Helper T cell (primary cell): ENCODE data around the genes STAT5A, NAGLU and CNTNAP1.

DNA sequence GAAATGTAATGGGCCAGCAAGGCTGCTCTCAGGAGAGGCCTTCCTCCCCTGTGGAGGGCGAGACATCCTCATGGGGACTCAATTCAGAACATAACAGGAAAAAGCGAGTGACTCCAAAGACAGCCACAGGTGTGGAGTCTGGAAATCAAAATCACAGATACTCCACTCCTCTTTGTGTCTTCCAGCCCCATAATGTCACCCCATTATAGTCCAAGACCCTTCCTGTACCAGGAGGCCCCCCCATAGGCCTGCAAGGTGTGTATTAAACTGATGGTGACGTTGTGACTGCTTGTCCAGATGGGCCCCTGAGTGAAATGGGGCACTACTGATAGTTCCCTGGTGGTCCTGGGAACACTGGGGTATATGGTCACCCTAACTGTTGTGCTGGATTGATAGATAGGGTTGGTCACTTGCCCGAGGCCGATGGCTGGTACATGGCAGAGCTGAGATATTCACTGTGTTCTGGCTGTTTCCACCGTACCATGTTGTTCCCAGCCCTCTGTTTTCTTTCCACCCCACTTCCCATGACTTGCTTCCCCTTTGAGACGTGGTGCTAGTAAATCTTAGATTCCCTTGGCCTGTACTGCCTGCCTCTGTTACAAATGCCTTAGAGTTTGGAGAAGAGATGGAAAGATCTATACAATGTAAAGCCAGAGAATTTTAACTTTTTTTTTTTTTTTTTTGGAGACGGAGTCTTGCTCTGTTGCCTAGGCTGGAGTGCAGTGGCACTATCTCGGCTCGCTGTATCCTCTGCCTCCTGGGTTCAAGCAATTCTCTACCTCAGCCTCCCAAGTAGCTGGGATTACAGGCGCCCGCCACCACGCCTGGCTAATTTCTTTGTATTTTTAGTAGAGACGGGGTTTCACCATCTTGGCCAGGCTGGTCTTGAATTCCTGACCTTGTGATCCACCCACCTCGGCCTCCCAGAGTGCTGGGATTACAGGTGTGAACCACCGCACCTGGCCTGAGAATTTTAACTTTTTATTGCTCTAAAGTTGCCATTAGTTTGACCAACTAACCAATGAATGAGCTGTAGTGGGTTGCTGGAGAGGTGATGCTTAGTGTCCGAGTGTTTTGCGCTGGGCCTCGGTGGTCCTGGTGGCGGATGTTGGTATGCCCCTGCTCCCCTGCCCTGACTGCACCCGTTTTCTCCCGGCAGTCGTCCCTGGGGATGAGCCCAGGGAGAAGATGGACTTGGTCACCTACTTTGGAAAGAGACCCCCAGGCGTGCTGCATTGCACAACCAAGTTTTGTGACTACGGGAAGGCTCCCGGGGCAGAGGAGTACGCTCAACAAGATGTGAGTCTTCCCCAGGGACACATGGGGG is 4.6 kb downstream of the CNP start:
- PRO-cap, 2 experiments = no peak in any of the 2 experiments

- PRO-cap, 2 experiments = no peak in any of the 2 experiments
Observed at GRCh38 chr17:42018354-42018753, 1.1 kb upstream of the DNAJC7 start.

GRCh38 chr17:42021374-42021881 is 1.5 kb downstream of the NKIRAS2 start:
- PRO-cap, 2 experiments = no peak in any of the 2 experiments

DNA sequence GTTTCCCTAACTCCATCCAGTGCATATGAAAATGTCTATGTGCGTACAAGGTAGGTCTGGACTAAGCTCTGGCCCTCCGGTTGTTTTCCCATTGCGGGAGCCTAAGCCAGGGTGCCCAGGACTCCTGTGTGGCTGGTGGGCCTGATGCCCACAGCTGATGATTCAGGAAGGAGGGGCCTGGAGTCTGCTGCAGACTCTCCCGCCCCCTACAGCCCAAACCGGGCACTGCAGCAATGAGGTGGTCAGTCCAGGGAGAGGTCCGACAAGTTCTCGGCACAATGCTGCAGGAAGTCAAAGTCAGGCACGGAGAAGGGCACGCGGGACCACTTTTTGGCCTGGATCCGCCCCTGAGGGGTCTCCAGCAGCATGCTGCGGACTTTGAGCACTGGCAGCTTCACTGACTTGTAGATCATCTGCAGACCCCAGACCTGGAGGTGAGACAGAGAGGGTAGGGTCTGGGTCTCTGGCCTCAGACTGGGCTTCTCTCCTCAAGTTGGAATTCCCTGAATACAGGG is 3.3 kb upstream of the ZNF385C start:
- PRO-cap, 2 experiments = no peak in any of the 2 experiments

- PRO-cap, 2 experiments = peak in 2 of 2 experiments; most common plus-strand start chr17:42112293 (in 1); most common minus-strand start chr17:42112282 (in 1)
Observed at GRCh38 chr17:42111585-42112385, 729 bp downstream of the DHX58 start.

DNA sequence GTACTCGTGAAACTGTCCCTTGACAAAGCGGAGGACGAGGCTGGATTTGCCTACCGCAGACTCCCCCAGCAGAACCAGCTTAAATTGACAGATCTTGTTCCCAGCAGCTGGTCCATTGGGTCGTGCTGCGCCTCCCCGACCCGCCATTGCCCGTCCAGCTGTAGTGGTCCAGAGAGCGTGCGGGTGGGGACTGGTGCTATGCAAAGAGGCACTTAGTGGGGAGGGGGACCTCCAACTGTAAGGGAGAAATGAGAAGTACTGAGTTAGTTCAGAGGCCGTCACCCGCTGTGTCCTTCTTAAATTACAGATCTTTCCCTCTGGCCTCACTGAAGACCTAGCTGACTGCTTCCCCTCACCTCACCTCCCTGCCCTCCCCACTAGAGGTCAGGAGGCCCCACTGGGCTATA is 7.8 kb downstream of the HSPB9 start:
- PRO-cap, 2 experiments = no peak in any of the 2 experiments

DNA sequence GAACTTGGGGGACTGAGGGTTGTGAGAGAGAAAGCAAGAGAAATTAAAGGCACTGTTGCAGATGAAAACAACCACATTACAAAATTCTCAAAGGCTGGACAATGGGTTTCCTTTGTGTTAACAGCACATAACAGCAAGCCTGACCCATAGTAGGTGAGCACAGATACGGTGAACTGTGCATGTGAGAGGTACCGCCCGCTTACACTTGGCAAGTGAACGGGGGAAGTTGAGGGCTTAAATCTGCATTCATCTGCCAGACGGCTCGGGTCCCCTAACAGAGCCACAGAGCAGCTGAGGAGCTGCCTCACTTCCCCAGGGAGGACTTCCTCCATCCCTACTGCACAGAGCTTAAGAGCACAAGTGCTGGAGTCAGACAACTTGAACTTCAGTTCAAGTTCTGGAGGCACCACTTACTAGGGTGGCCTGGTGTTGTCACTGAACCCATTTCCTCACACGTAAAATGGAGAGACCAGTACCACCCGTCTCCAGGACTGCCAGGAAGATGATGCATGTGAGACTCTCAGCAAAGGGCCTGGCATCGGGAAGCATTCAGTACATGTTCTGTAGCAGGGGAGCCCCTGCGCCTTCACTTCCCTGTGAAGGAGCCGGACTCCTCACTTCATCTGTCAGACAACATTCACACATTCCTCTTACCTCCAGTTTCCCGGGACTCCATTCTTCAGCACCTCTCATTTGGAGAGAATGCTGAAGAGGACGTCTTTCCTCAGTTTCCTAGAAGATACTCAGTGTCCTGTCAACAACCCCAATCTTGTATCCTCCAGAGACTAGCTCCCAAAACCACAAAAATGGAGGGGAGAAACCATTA is 13.3 kb downstream of the RAB5C start:
- PRO-cap, 2 experiments = no peak in any of the 2 experiments

- PRO-cap, 2 experiments = no peak in any of the 2 experiments
Observed at GRCh38 chr17:42167633-42168126, 12.9 kb upstream of the RAB5C start.

- PRO-cap, 2 experiments = no peak in any of the 2 experiments
Observed at GRCh38 chr17:42185574-42186038, 354 bp upstream of the HCRT start.

DNA sequence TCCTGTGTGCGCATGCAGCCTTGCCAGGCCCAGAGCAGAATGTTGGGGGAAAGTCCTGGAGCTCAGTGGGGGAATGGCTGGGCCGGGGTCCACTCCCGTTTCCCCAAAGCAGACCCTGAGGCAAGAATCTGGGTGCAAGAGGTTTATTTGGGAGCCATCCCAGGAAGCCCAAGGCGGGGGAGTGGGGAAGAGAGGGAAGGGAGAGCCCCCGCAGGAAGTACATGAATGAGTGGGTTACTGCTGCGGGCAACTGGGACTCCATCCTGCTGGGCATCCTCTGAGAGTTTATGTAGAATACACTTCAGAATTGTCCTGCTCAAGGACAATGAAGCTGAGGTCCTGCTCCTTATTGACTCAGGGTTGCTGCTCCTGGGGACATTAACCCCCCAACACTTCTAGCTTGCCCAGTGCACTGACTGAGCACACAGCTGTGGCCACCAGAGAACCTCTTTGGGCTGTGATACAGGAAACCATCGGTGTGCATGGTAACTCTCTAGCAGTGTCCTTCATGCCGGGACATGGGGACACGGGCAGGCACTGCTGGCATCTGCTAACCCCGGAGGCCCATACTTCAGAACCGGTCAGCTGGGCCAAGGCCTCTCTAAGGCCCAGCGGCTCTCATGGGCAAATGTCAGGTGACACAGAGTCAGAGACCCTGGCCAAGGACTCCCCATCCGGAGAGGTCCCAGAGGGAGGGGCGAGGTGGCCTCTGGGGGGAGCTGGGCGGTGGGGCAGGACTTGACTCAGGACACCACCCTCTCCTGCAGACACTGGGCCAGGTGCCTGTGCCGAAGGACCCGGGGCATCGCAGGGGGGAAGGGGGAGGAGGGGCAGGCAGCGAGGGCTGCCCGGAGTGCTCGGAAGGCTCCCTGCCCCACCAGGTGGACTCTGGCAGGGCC is 4.0 kb upstream of the HCRT start:
- PRO-cap, 2 experiments = no peak in any of the 2 experiments

GRCh38 chr17:42272091-42273174 is 3.8 kb downstream of the STAT5B start:
- PRO-cap, 2 experiments = peak in 2 of 2 experiments; most common plus-strand start chr17:42272866 (in 2); most common minus-strand start chr17:42272667 (in 1)

DNA sequence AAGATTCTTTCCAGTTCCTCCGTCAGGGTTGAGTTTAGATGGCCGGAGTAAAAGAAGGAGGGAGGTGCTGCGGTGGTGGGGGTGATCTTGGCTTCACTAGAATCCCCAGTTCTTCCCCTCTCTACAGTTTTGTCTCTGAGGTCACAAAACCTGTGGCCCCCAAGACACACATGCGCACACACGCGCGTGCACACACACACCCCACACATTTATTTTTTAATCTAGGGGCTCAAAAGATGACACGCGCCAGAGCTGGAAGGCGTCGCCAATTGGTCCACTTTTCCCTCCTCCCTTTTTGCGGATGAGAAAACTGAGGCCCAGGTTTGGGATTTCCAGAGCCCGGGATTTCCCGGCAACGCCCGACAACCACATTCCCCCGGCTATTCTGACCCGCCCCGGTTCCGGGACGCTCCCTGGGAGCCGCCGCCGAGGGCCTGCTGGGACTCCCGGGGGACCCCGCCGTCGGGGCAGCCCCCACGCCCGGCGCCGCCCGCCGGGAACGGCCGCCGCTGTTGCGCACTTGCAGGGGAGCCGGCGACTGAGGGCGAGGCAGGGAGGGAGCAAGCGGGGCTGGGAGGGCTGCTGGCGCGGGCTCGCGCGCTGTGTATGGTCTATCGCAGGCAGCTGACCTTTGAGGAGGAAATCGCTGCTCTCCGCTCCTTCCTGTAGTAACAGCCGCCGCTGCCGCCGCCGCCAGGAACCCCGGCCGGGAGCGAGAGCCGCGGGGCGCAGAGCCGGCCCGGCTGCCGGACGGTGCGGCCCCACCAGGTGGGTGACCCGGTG is at the start of gene STAT5A:
Gene STAT5A, plus strand, starts transcription at position 668 of the 783 bp plus-strand sequence.
- PRO-cap, 2 experiments = peak in 2 of 2 experiments; most common plus-strand start position 668 of the sequence (in 2); most common minus-strand start position 540 of the sequence (in 2)

- PRO-cap, 2 experiments = no peak in any of the 2 experiments
Observed at GRCh38 chr17:42340565-42340783, 47.8 kb downstream of the STAT3 start.

GRCh38 chr17:42406869-42407944 is 15.8 kb downstream of the CAVIN1 start:
- PRO-cap, 2 experiments = no peak in any of the 2 experiments

- PRO-cap, 2 experiments = no peak in any of the 2 experiments
Observed at GRCh38 chr17:42490316-42490741, 31.7 kb downstream of the ATP6V0A1 start.

DNA sequence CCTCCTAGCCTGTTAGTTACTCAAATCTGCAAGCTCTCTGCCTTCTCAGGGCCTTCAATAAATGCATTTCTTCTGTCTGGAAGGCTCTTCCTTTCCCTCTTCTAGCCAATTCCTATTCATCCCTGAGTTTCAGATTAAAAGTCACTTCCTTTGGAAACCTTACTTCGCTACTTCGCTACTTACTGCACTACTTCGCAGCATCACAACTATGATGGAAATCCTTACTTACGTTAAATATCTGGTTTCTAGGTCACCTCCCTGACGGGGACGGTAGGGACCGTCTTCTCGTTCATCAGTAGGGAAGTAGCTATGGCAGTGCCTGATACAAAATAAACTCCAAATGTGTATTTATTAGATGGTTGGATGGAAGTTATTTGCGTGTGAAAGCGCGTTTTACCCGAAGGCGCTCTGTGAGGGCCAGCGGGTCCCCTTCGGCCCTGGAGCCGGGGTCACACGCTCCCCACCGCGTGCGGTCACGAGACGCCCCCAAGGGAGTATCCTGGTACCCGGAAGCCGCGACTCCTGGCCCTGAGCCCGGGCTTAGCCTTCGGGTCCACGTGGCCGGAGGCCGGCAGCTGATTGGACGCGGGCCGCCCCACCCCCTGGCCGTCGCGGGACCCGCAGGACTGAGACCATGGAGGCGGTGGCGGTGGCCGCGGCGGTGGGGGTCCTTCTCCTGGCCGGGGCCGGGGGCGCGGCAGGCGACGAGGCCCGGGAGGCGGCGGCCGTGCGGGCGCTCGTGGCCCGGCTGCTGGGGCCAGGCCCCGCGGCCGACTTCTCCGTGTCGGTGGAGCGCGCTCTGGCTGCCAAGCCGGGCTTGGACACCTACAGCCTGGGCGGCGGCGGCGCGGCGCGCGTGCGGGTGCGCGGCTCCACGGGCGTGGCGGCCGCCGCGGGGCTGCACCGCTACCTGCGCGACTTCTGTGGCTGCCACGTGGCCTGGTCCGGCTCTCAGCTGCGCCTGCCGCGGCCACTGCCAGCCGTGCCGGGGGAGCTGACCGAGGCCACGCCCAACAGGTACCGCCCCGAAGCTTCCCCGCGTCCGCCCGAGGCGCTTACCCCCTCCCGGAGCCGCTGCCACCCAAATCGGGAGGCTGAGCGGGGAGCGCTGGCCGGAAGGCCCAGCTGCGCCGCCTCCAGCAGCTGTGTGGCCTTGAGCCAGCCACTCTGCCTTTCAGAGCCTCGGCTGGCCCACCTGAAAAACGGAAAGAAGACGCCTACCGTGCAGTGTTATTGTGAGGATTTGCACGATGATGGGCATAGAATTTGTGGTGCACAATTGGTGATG is at the start of gene NAGLU:
Gene NAGLU, plus strand, starts transcription at position 603 of the 1,288 bp plus-strand sequence.
- PRO-cap, 2 experiments = peak in 2 of 2 experiments; most common plus-strand start position 623 of the sequence (in 2); most common minus-strand start position 524 of the sequence (in 2)

DNA sequence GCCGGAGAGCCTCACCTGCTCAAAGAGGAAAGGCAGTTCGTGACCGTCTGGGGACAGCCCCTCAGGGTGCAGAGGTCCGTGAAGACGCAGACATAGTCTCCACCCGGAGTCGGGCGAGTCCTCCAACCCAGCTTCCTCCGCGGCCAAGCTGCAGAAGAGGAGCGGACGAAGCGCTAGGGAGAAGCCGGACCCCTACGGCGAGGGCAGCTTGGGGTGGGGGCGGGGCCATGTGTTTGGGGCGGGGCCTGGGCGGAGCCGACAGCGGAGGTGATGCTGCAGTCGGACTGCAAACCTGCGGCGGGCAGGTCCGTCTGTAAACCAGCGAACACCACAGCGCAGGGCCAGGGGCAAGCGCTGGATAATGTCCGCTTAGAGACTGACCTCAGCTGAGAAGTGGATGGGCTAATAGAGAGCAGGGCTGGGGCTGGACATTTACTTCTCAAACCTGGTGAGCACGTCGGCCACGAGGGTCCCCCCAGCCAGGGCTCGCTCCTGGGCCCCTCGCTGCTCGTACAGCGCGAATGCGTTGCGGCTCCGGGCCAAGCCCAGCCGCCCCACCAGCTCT is 6.2 kb downstream of the PLEKHH3 start:
- PRO-cap, 2 experiments = no peak in any of the 2 experiments

GRCh38 chr17:42682162-42683355 is at the start of gene CNTNAP1:
Gene CNTNAP1, plus strand, starts transcription at chr17:42682531.
- PRO-cap, 2 experiments = no peak in any of the 2 experiments

DNA sequence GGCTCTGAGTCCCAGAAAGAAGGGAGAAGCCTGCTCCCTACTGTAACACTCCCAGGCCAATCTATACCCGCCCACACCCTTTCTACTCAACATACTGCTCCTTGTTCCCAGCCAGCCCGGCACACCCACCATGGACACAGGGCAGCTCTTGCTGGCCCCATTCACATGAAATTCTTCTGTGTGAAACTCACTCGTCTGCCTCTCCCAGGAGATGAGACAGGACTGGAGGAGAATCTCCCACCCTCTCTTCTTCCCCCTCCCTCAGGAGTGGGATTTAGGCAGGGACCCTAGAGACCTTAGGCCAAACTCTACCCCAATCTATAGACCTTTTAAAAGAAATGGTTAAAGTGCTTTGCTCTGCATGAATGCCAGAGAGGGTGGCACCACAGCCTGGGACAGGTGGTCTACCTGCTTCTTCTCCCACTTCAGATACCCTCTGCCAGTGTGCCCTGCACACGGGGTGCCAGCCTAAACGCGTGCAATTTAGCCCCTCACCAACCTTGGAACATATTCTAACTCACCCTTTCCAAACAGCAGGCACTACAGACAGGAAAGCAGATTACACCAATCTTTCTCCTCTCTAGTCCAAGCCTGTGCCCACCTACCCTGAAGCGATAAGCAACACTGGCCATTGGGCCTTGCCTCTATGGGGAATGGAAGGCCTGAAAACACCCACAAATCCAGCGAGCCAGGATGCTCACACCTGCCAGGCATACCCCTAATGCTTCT is 18.8 kb downstream of the CNTNAP1 start:
- PRO-cap, 2 experiments = no peak in any of the 2 experiments

- PRO-cap, 2 experiments = no peak in any of the 2 experiments
Observed at GRCh38 chr17:42702365-42703142, 20.2 kb downstream of the CNTNAP1 start.